Skeletal muscle tissue (tissue), 7 donors: Measurements from ENCODE around the genes RSPO1 and MANEAL.

- PRO-cap, 3 experiments = no peak in any of the 3 experiments
- RAMPAGE, long total RNA = no peak
- RRBS, 2 experiments = no CpG with 5 or more reads among the region's 9 CpGs
Observed at GRCh38 chr1:36232216-36233033, 8.2 kb downstream of the THRAP3 start.

DNA sequence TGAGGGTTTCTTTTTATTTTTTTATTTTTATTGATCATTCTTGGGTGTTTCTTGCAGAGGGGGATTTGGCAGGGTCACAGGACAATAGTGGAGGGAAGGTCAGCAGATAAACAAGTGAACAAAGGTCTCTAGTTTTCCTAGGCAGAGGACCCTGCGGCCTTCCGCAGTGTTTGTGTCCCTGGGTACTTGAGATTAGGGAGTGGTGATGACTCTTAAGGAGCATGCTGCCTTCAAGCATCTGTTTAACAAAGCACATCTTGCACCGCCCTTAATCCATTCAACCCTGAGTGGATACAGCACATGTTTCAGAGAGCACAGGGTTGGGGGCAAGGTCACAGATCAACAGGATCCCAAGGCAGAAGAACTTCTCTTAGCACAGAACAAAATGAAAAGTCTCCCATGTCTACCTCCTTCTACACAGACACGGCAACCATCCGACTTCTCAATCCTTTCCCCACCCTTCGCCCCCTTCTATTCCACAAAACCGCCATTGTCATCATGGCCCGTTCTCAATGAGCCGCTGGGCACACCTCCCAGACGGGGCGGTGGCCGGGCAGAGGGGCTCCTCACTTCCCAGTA lies 19.0 kb downstream of the THRAP3 start:
- PRO-cap, 3 experiments = no peak in any of the 3 experiments
- RAMPAGE, long total RNA = no peak
- RRBS, 2 experiments = no CpG with 5 or more reads among the region's 12 CpGs

DNA sequence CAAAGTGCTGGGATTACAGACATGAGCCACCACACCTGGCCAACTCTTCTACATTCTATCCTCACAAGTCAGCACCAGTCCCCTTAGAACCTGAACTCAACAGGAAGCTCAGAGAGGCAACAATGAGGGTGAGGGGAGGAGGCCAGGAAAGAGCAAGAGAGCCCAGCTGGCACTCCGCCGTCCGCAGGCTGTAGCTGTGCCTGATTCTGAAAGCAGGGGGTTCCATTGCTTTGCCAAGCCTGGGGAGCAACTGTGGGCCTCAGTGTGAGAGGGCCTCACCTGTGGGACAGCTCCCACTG lies 18.7 kb downstream of the STK40 start:
- PRO-cap, 3 experiments = no peak in any of the 3 experiments
- RAMPAGE, long total RNA = no peak
- RRBS, 2 experiments = no CpG with 5 or more reads among the region's 3 CpGs

DNA sequence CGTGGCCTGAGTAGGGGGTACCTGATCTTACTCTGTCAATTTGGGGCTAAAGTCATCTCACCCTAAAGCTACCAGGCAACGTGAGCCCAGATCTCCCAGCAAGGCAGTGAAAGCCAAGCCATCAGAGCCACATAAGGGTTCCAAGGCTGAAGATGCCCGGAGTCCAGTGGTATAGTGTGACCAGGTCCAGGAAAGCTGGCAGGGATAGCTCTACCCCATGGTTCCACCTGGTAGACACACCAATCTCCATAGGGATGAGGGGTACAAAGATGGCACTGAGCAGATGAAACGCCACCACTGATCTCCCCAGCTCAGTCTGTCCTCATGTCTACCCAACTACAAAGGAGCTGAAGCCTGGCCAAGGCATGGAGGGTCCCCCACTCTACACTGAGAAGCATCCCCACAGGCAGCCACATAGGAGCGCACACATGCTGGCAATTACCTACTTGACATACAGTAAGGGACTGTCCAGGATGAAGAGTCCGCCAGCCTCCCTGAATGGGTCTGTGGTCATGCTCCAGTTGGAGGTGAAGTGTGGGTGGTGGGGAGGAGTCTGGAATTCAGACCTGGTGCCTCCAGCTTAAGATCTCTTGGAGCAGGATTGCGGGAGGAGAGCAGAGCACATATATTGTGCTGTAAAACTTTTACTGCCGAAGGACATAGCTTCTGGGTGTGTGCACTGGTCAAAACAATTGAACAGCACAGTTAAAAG lies 18.2 kb downstream of the STK40 start:
- PRO-cap, 3 experiments = no peak in any of the 3 experiments
- RAMPAGE, long total RNA = no peak
- RRBS, 2 experiments = no CpG with 5 or more reads among the region's 8 CpGs

DNA sequence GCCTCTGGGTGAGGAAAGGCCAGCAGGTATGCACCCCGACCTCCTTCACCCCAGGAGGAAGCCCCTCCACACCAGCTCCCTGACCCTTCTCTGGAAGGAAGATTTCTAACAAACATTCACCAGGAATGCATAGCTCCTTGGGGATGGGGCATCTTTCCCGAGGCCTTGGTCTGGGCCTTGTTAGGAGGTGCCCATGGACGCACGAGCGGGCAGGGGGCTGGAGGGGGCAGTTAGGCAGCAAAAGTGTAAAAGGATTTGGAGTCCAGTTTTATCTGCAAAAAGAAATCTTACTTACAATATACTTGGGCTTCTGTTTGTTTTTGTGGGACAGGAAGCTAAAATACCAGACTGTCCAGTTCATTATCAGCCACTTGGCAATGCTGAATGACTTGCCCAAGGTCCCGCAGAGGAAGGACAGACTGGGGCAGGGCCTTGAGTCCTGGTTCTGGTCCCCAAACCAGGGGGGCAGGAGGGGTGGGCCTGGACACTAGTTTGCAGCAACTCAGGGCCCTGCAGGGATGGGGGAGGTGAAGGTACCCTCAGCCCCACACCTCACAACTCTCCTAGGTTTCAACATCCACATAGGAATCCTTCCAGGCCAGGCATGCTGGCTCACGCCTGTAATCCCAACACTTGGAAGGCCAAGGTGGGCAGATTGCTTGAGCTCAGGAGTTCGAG lies 10.2 kb downstream of the ZC3H12A start:
- PRO-cap, 3 experiments = no peak in any of the 3 experiments
- RAMPAGE, long total RNA = no peak
- RRBS, 2 experiments = no CpG with 5 or more reads among the region's 8 CpGs

GRCh38 chr1:37634504-37635155 lies at the start of gene RSPO1:
TSS of gene RSPO1 (minus strand) at chr1:37634892.
- PRO-cap, 3 experiments = peak in 1 of 3 experiments; most common minus-strand start chr1:37634686 (in 1)
- RAMPAGE, long total RNA = no peak
- RRBS, 2 experiments = 2 to 3% methylated on average over 60 of the region's 70 CpGs

DNA sequence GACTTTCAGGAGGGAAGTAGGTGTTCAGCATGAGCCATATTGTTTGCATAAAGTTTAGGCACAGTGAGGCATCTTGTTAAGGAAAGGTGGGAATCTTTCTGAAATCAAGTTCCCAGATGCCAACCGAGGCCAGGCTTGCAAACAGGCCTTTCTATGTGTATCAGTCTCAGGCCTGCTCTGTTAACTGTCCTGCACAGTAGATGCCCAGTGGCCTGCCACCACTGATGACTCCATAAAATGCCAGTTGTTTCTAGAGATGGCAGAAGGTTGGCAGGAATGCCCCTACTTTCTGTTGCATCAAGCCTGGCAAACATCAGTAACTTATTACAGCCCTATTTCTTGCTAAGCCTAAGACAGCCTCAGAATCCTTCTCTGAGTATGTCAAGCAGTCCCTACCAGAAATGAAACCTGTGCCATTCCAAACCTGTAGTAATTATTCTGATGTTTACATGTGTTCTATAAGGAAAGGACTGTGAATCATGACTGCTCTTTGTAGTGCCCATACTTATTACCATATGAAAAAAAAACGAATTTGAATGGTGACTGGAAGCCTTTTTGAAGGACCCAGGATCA lies 5.3 kb downstream of the CDCA8 start:
- PRO-cap, 3 experiments = no peak in any of the 3 experiments
- RAMPAGE, long total RNA = no peak
- RRBS, 2 experiments = no CpG with 5 or more reads among the region's 2 CpGs

DNA sequence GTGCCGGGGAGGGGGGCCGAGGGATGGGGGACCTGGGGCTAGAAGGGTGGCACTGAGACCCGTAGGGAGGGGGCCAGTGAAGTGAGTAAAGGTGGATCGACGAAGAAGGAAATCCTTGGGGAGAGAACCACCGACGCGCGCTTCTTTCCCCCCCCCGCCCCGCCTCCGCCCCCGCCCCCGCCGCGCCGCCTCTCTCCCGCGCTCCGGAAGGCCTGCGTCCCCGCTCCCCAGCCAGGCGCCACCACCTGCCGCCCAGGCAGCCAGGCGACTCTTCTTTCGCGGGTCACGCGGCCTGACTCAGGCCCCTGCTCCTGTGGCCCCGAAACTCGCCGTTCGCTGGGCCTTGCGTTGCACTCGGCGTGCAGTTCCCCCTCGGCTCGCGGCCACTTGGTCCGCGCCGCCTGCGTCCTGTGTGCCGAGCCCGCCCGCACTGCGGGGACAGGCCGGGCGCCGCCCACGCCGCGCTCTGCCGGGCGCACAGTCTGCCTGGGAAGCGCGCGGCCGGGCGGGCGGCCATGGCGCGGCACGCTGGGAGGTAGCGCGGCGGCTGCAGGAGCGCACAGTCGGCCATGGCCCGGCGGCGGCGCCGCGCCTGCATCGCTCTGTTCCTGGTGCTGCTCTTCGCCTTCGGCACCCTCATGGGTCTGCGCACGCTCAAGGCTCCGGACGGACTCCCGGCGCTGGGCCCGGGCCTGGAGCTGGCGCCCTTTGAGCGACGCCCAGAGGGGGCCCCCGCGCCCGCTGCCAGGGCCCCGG lies at the start of gene MANEAL:
TSS of gene MANEAL (plus strand) at position 234 of the 756 bp plus-strand sequence.
- PRO-cap, 3 experiments = no peak in any of the 3 experiments
- RAMPAGE, long total RNA = no peak
- RRBS, 2 experiments = 2% methylated on average over 29 of the region's 92 CpGs

- PRO-cap, 3 experiments = no peak in any of the 3 experiments
- RAMPAGE, long total RNA = no peak
- RRBS, 2 experiments = 89 to 90% methylated on average over 2 to 4 of the region's 14 CpGs
Observed at GRCh38 chr1:37815097-37815836, 7.3 kb upstream of the YRDC start.

DNA sequence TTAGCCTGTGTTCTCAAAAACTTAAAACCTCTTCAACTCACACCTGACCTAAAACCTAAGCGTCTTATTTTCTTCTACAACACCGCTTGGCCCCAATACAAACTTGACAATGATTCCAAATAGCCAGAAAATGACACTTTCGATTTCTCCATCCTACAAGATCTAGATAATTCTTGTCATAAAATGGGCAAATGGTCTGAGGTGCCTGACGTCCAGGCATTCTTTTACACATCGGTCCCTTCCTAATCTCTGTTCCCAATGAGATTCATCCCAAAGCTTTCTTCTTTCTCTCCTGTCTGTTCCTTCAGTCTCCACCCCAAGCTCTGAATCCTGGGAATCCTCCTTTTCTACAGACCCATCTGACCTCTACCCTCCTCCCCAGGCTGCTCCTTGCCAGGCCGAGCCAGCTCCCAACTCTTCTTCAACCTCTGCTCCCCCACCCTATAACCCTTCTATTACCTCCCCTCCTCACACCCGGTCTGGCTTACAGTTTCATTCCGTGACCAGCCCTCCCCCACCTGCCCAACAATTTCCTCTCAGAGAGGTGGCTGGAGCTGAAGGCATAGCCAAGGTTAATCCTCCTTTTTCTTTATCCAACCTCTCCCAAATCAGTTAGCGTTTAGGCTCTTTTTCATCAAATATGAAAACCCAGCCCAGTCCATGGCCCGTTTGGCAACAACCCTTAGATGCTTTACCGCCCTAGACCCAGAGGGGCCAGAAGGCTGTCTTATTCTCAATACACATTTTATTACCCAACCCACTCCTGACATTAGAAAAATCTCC lies 37.7 kb downstream of the INPP5B start:
- PRO-cap, 3 experiments = no peak in any of the 3 experiments
- RAMPAGE, long total RNA = no peak
- RRBS, 2 experiments = no CpG with 5 or more reads among the region's 11 CpGs

DNA sequence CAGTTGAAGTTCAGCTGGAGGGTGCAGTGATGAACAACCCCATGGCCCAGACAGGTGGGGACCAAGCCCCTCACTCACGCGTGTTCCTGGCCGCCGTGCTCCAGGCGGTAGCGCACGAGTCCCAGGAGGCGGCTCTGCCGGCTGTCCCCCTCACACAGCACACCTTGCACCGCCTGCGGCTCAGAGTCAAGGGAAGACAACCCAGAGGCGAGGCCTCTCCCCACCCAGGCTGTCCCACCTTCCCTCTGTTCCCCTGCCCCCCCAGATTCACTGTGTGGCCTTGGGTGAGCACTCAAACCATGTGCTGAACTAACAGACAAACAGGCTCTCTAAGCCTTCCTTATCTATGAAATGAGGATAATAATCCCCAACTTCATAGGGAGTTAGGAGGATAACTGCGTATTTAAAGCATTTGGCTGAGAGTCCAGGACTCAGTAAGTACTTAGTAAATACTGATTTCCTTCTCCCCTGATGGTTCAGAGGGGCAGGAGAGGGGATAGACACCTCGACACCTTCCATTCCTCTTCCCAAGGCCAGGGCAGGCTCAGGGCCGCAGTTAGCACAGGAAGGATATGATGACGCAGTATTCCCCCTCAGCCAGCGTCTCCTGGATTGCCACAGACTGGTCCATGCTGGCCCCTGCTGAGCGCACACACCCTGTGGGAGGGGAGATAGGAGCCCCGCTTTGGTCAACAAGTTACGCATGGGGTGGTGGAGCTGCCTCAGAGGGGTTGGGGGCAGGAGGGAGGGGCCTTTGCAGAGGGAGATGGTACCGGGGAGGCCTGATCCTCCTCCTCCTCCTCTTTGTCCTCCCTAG lies 967 bp downstream of the INPP5B start:
- PRO-cap, 3 experiments = peak in 3 of 3 experiments; most common plus-strand start position 620 of the sequence (in 2); most common minus-strand start position 524 of the sequence (in 1)
- RAMPAGE, long total RNA = no peak
- RRBS, 2 experiments = no CpG with 5 or more reads among the region's 21 CpGs

DNA sequence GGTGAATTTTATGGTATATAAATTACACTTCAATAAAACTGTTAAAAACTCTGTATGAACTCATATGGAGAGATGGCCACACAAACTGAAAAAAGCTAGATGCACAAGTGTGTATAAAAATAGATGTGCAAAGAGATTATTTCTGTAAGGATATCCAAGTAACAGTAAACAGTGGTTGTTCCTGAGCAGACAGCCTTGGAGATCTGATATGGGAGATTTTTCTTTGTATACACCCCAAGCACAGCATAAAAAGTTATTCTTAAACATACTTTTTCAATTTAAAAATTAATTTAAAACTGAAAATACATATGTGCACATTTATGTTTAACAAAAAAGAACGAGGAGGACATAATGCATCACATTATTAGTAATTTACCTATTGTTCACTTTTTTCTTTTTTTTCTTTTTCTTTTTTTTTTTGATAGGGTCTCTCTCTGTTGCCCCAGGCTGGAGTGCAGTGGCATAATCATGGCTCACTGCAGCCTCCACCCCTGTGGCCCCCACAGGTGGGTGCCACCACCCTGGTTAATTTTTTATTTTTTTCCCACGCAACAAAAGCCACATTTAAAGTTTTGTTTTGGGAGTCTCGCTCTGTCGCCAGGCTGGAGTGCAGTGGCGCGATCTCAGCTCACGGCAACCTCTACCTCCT lies 2.2 kb upstream of the SF3A3 start:
- PRO-cap, 3 experiments = no peak in any of the 3 experiments
- RAMPAGE, long total RNA = no peak
- RRBS, 2 experiments = no CpG with 5 or more reads among the region's 7 CpGs

DNA sequence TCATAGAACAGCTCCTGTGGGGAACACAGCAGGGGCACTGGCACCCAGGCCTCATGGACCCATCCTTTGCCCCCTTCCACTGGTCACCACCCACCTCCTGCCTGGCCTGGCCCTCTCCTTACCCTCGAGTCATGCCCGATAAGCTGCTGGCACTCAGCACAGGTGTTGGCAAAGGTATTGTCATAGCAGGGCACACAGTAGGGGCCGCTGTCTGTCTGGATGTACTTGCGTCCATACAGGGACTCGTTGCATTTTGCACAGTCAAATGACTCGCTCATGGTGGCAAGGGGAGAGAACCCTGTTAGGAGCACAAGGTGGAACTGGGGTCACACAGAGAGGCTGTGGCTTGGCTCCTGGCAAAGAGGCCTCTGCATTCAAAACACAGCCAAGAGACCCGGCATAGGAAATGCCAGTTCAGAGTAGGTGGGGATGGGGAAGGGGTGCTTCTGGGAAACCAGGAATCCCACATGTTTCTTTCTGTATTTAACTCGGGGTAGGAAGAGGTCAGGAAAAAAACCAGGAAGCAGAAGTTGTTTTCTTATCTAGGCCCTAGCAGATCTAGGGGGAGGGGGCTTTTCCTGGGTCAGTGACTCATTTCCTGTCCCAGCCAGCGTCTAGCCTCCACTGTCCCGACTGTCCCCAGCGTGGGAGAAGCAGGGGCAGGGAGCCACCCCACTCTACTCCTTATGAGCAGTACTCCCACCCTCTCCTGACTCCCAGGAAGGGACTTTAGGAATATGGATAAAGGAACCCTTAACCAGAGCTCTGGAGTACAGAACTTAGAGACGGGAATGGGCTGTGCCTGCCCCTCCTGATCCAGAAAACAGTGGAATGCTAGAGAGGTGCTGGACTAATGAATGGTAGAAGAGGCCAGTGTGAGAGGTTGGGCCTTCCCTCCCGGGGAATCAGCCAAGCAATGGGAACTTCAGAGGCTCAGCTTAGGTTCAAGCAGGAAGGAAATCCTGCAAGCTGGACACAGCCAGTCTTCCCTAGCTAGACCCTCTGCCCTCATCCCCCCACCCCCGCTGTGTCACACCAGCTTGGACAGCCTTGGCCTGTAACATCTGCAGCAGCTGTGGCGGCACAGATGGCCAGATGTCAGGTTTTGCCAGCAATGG lies 5.8 kb downstream of the FHL3 start:
- PRO-cap, 3 experiments = peak in 3 of 3 experiments; most common plus-strand start position 642 of the sequence (in 2)
- RAMPAGE, long total RNA = no peak
- RRBS, 2 experiments = no CpG with 5 or more reads among the region's 15 CpGs

GRCh38 chr1:38004394-38005229 lies 702 bp downstream of the FHL3 start:
- PRO-cap, 3 experiments = peak in 3 of 3 experiments; most common plus-strand start chr1:38005179 (in 2); most common minus-strand start chr1:38005075 (in 3)
- RAMPAGE, long total RNA = no peak
- RRBS, 2 experiments = 2 to 3% methylated on average over 22 of the region's 39 CpGs

GRCh38 chr1:38006183-38006637 lies 896 bp upstream of the FHL3 start:
- PRO-cap, 3 experiments = peak in 3 of 3 experiments; most common plus-strand start chr1:38006518 (in 1); most common minus-strand start chr1:38006328 (in 2)
- RAMPAGE, long total RNA = no peak
- RRBS, 2 experiments = no CpG with 5 or more reads among the region's 8 CpGs

DNA sequence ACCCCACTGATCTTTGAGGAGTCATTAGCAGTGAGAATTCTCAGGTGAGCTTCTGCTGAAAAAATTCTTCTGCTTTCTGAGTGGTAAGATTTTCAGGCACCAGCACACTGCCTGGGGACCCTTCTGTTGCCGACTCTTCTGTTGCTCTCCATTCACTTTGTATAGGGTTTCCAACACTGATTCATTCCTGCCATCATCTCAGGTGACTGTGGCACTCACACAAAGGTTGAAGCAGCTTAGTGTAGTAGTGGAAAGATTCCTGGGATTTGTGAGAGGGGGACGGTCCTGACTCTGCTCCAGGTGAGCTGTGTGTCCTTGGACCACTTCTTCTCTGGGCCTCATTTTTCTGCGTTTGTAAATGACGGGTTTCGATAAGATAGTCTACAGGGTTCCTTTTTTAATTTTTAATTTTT lies 9.4 kb downstream of the UTP11 start:
- PRO-cap, 3 experiments = peak in 2 of 3 experiments; most common plus-strand start position 252 of the sequence (in 2); most common minus-strand start position 148 of the sequence (in 1)
- RAMPAGE, long total RNA = no peak
- RRBS, 2 experiments = no CpG with 5 or more reads among the region's 5 CpGs

DNA sequence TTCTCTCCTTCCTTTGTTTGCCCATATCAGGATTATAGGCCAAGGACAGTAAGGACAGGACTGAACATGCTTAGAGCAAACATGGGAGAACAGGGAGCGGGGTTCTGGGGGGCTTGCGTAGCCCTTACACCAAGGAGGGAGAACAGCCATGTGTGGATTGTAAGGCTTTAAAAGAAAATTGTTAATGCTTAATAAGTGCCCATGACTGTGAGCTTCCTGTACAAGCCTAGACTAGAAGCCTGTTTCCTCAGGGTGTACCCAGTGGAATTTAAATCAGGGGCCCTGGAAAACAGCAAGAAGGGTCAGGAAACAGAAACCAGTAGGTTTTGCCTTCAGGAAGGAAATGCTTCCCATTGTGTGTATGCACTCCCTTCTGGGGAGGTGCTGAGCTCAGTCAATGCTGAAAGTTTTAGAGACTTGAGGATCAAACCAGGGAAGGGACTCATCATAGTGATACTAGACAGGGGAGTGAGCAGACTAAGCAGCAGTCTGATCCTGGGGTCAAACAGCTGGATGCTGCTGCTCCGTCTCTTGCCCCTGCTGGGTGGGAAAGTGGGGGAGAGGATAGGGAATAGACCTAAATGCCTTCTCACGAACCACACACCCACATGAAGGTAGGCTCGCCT lies 12.7 kb downstream of the UTP11 start:
- PRO-cap, 3 experiments = no peak in any of the 3 experiments
- RAMPAGE, long total RNA = no peak
- RRBS, 2 experiments = no CpG with 5 or more reads among the region's 5 CpGs

GRCh38 chr1:38027437-38028305 lies 15.1 kb downstream of the UTP11 start:
- PRO-cap, 3 experiments = no peak in any of the 3 experiments
- RAMPAGE, long total RNA = no peak
- RRBS, 2 experiments = no CpG with 5 or more reads among the region's 13 CpGs

GRCh38 chr1:38427231-38428128 lies 380.9 kb upstream of the POU3F1 start:
- PRO-cap, 3 experiments = no peak in any of the 3 experiments
- RAMPAGE, long total RNA = no peak
- RRBS, 2 experiments = no CpG with 5 or more reads among the region's 19 CpGs

DNA sequence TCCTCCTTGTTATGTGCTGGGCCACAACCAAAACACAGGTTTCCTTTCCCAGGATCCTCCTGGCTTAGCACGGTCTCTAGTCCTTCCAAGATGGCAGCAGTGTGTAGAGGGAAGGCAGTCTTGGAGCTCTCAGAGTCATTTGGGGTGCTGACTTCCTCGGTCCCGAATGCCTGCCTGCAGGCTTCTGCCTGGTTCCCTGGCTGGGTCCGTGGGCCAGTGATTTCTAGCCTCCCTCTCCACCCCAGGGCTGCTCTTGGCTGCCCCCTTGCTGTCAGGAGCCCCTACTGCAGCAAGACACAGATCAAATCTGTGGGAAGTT lies 272.6 kb downstream of the RRAGC start:
- PRO-cap, 3 experiments = no peak in any of the 3 experiments
- RAMPAGE, long total RNA = no peak
- RRBS, 2 experiments = no CpG with 5 or more reads among the region's 4 CpGs